HCT116 (cell line): Measurements from ENCODE around the genes MRPS25 and RFTN1.

GRCh38 chr3:15064696-15065629, at the start of gene MRPS25:
TSS of gene MRPS25 (minus strand) at chr3:15065315.
- RRBS = under 1% methylated on average over 32 of the region's 80 CpGs

DNA sequence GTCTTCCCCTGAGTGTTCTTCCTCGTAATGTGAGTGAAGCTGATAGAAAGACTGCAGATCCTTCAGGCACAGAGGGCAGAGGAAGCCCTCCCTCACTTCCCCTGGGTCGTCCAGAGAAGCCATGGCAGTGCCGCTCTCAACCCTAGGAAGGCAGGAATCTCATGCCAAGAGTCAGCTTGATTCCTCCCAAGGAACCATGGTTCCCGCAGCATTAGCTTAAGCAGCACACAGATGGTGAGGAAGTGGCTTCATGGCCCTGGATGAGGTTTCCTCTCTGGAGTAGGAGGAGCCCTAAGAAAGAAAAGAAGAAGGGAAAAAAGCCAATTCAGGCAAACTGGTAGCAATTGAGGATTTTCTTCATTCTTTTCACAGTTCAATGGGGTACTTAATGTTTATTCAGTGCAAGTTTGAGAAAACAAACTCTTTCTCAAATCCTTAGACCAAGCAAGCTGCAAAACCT, 2.9 kb downstream of the RBSN start:
- RRBS = no CpG with 5 or more reads among the region's 4 CpGs

DNA sequence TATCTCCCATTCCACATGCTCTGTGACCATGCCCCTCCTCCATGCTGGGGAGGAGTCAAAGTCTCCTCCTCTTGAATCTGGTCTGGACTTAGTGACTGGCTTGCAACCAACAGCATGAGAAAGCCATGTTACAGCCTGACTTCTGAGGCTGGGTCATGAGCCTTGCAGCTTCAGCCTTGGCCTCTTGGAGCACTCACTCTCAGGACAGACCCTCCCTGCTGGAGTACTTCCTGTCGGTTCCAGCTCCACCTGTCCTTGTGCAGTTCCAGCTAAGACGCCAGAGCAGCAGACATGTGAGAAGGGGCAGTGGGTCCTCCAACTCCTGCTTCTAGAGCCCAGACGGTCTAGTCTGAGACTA, 49.7 kb upstream of the RBSN start:
- RRBS = no CpG with 5 or more reads among the region's 3 CpGs

DNA sequence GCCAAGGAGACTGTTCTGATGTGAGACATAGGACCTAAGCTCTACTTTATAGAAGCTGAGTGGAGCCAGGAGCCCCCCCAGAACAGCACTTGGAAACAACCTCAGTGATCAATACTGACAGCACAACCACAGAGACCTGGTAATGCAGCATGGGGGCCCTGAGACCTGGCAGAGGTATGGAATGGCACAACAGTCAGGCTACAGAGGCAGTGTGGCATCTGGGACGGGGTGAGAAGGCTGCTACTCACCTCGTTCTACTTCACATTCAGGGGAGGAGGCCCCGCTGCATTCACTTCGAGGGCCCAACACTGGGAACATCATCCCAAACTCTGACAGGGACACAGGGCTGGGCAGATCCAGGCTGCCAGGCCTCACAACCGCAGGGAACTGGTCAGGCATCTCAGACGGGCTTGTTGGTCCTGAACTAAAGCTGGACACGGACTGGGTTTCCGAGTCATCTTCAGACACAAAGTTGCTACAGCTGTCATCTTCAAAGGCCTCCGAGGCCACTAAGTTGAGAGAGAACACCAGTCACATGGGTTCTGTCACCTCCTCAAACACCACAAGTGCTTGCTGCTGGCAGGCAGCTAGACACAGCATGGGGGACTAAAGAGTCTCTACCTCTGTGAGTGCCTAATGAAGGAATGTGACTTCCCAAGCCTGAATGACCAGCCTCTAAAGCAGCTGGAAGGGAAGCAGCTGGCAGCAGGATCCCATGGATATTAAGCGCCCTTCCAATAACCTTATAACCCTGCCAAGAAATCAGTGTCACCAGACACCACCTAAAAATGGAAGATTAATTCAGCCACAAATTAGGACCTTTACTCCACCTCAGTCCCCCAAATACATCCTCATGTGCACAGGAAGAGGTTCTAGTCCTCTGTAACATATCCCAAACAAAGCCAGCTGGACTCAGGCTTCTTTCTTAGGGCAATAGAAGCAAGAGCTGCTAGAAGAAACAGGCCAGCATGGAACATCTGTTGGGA, 50.9 kb downstream of the CAPN7 start:
- RRBS = no CpG with 5 or more reads among the region's 10 CpGs

DNA sequence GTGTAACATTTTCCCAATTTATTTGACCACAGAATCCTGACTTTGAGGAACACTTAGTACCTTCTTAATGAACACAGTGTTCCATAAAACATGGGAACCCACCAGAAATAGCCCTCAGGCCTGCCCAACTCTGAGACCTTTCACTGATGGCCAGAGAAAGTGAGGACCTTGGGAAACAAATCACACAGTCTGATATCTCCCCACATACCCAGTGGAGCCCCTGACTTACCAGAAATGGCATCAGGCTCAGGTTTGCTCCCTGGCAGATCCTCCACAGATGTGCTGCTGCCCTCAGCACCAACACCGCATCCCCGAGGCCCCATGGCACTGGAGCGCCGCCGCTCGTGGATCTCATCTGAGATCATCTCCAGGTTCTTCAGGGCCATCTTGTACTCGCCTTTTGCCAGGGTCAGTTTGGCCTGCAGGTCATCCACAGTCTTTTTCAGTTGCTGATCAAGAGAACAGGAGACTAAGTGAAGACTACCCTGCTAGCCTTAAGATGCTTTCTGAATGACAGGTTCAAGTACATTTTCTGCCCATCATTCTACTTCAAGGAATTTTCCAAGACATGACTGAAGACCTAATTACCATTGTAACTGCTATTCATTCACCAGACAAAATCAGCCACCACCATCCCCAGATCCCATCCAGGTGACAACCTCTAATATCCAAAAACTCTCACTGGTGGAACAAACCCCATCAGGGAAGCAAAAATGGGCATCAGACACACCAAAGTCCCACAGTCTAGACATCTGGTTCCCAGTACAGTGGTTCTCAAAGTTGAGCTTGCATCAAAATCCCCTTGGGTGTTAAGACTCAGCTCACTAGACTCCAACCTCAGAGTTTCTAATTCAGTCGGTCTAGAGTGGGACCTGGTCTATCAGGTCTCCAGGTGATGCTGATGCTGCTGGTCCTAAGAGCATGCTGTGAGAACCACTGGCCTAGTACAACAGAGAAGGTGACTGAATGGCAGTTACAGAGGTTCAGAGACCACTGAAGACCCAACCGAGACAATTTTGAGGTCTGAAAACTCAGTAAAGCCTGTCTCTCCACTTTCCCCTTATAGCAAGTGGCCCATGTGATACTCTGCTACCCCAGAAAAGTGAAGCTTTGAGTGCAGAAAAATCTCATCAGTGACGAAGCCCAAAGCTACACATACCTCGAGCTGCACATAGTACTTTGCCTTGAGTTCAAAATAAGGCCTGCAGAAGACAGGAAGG, 53.0 kb downstream of the CAPN7 start:
- RRBS = no CpG with 5 or more reads among the region's 11 CpGs

GRCh38 chr3:15261715-15262382, 55.8 kb downstream of the CAPN7 start:
- RRBS = no CpG with 5 or more reads among the region's 9 CpGs

DNA sequence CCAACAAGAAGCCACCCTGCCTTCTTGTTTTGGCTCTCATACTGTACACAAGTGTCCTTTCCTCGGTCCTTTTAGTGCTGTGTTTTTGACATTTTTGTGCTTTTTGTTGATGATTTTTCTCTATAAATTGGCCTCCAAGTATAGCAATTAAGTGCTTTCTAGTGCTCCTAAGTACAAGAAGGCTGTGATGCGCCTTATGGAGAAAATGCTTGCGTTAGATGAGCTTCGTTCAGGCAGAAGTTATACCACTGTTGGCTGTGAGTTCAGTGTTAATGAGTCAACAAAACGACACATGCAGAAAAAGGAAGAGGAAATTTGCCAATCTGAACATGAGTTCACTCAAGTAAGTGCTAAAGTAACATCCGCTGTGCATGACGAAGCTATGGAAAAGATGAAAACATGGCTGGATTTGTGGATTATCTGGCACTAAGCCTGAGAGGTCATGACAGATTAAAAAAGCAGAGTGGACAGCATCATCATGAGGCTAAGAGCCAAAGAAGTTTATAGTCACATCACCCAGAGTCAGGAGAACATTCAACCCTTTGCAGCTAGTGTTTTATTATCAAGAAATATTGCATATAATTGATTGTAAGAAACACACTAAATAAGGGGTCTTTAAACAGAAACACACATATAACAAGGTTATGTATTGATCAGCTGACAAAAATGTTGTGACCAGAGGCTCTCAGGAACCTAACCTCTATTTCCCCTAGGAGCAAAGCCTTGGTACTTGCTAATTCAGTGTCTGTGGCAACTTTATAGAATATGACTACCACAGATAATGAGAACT, 36.8 kb downstream of the SH3BP5 start:
- RRBS = no CpG with 5 or more reads among the region's 7 CpGs

DNA sequence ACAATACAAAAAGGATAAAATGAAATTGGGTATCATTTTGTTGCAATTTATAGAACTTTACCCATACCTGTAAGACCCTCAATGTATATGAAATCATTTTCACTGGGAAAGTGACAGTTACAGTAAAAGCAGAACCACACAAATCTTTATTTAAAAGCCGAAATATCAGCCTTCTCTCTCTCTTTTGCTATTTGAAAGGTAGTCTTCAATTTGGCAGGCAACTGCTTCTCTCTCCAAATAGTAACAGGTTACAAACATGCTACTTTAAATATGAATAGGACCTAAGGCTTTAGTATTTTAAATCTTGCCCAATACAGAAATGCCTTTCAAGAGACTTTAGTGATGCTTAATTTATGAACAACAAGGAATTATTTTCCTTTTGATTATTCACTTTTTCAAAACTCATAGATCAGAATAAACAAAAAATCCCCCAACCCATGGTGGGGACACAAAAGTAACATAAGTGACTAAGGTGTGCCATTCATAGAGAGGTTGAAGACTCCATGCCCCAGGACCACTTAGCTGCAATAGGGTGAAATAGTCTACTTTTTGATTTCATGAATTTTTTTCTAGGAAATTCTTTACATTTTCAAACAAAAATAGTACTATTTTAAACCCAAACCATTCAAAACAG, 67.4 kb downstream of the BTD start:
- RRBS = no CpG with 5 or more reads among the region's 1 CpG

- RRBS = no CpG with 5 or more reads among the region's 1 CpG
Observed at GRCh38 chr3:15847680-15848354, 50.0 kb upstream of the ANKRD28 start.

GRCh38 chr3:16059737-16060210, 114.7 kb upstream of the GALNT15 start:
- RRBS = no CpG with 5 or more reads among the region's 1 CpG

GRCh38 chr3:16140375-16141052, 34.0 kb upstream of the GALNT15 start:
- RRBS = no CpG with 5 or more reads among the region's 6 CpGs

GRCh38 chr3:16228793-16229075, 36.0 kb downstream of the DPH3 start:
- RRBS = no CpG with 5 or more reads among the region's 2 CpGs

- RRBS = no CpG with 5 or more reads among the region's 5 CpGs
Observed at GRCh38 chr3:16262170-16262770, 2.5 kb downstream of the DPH3 start.

DNA sequence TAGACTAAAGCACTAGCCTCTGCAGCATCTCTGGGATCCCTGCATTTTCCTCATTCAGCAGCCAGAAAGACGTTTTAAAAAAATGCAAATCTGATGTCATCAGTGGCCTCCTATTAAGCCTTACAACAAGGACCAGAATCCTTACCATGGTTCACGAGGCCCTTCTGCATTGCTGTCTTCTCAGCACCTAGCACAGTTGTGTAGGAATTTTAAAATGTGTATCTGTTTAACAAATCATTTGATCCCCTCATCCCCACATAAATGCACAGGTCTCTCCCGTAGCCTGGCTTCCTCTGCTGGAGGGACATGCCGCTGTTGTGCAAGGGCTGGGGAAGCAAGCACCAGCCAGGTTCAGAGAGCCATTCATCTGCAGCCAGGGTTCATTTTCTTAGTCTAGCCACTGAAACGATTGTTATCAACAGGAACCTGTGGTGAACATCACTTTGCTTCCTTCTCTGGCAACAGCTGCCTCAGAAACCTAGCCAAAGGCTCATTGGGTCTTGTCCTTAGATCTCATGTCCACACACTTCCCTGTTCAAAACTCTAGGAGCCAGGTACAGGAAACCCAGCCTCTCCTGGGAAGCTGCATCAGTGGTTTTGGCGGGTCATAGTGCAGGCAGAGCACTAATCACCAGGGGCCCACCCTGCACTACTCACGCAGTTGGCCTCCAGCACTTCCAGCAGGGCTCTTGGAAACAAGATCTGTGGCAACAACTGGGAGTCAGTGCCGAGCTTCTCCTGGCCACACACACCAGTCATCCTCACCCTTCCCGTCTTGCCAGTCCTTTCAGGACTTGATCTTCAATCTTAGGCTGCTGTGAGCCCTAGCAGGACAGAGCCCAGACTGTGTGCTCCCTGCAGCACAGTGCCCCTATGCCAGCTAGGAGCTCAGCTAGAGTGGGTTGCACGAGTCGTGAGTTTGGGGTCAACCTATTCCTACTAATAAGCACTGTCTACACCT, 47.0 kb downstream of the OXNAD1 start:
- RRBS = no CpG with 5 or more reads among the region's 11 CpGs

DNA sequence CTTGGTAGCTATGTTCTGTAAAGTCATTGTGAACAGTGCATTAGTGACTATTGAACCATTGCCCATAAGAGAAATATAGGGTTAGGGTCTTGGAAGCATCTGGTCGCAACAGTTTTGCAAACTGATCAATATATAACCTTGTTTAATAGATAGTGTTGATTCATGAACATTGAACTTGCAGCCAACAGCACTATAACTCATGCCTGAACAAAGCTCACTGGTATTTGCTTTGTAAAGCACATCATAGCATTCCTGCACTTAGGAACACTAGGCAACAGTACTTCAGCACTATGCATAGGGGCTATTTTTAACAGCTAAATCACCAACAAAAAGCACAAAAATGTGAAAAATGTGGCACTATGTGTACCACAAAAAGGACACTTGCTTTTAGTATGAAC, 67.9 kb downstream of the OXNAD1 start:
- RRBS = no CpG with 5 or more reads among the region's 1 CpG

DNA sequence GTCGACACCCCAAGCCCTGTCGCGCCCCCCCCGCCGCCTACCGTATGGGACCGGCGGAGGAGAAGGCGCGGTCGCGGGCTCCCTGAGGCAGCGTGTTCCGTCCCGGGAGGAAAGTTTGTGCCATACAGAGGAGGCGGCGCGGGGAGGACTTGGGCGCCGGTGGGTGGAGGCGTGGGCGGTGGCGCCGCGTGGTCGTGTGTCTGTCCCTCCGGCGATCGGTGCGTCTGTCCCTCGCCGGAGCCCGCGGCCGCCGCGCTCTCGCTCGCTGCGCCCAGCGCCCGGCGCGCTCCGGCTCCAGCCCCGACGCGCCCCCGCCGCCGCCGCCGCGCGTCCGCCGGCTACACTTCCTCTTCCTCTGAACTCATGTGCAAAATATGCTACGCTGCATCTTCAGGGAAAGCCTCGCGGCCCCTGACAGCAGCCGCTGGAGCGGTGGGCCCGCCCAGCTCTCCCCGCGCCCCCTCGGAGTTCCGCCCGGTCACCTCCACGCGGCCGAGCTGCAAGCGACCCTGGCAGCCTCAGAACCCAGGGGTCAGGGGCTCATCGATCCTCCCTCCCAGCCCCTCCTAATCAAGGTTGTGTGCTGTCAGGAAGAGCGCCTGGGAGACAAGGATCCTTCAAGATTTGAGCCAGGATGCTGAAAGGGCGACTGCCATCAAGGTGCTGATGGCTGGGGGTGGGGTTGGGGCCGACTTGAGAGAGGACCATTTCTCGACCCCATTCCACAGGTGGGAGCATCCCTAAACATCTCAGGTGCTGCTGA, at the start of gene RFTN1:
Gene RFTN1 (minus strand): TSS at position 299 of the 763 bp plus-strand sequence.
- RRBS = 25% methylated on average over 51 of the region's 77 CpGs

DNA sequence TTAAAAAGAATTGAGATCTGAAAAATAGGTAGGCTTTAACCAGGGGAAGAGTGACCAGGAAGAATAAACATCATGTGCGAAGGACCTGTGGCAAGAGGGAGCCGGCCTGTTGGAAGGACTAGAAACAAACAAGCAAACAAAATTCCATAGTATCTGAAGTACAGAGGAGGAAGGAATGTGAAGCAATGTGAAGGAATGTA, 84.5 kb upstream of the PLCL2 start:
- RRBS = no CpG with 5 or more reads among the region's 2 CpGs

- RRBS = no CpG with 5 or more reads among the region's 8 CpGs
Observed at GRCh38 chr3:16886121-16886757, 1.5 kb downstream of the PLCL2 start.

- RRBS = no CpG with 5 or more reads among the region's 2 CpGs
Observed at GRCh38 chr3:16904920-16905553, 20.3 kb downstream of the PLCL2 start.